Hepatocyte (in vitro differentiated cells and primary cell): ENCODE data around the genes C13orf42 and WDFY2.

- RAMPAGE, long total RNA: no peak
- RRBS: no CpG with 5 or more reads among the region's 5 CpGs
These were observed 388.0 kb downstream of the KCNRG start for GRCh38 chr13:50403083-50403790.

DNA sequence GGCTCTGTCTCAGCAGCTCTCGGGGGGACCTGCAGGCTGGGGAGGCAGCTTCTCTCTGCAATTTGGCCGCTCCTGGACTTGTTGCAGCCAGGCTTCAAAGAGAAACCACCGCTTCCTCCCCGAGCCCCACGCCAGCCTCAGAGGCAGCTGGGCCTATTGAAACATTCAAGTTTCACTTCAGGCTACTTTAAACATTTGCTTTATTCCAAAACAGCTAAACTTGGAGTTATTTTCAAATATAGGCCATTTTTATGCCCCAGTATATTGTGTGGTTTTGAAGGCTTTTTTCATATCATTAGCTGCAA lies 330.9 kb downstream of the DLEU7 start:
- RAMPAGE, long total RNA: no peak
- RRBS: no CpG with 5 or more reads among the region's 5 CpGs

- RAMPAGE, long total RNA: no peak
- RRBS: no CpG with 5 or more reads among the region's 10 CpGs
These were observed 324.6 kb downstream of the DLEU7 start for GRCh38 chr13:50518758-50519346.

- RAMPAGE, long total RNA: no peak
- RRBS: no CpG with 5 or more reads among the region's 3 CpGs
These were observed 17.5 kb upstream of the RNASEH2B start for GRCh38 chr13:50892080-50892575.

- RAMPAGE, long total RNA: no peak
- RRBS: no CpG with 5 or more reads among the region's 5 CpGs
These were observed 4.6 kb downstream of the RNASEH2B start for GRCh38 chr13:50914289-50914511.

DNA sequence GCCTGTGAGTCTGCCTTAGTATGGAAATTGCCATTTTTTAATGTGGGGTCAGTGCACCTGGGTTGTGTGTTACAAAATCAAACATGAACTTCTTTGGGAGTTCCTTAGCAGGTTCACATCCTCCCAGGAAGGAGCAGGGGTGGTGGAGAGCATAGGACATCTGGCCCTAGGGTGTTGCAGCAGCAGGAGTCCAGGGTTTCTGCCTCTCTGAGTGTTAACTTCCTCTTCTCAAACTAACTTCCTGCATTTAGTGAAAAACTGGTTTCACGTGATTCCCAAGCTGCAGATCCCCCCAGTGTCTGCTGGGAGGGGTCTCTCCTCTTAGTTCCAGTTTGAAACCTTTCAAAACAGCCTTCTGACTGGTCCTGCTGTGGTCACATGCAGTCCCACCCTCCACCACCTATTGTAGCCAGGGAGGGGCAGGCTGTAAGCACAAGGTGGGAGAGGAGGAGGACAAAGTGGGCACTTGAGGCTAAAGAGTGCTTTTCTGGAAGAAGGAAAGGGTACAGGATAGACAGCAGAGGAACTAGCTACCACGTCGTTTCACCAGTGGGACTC lies 7.2 kb downstream of the RNASEH2B start:
- RAMPAGE, long total RNA: no peak
- RRBS: no CpG with 5 or more reads among the region's 3 CpGs

GRCh38 chr13:50981905-50982371 lies 72.3 kb downstream of the RNASEH2B start:
- RAMPAGE, long total RNA: no peak
- RRBS: no CpG with 5 or more reads among the region's 22 CpGs

DNA sequence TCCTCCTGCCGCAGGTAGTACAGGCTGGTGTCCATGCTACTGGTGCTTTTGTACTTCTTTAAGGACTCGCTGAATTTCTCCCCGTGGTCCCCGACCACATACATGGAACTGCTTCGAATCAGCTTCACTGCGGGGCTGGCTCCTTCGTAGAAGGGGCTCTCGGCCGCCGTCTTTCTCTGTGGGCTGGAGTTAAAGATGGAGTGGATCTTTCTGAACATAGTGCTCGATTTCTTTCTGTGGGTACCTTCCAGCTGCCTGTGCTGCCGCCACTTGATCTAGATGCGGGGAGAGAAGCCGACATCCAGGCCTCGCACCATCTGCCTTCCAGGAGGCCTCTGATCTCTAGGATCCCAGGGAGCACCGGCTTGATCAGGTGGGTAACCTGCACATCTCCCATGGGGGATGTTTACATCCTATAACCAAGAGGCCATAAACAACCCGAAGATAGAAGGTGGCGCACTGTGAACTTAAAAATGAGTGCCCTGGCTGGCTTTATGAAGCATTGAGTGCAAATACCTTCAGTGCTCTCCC lies at the start of gene C13orf42:
TSS of gene C13orf42 (minus strand) at position 283 of the 531 bp plus-strand sequence.
- RAMPAGE, long total RNA: no peak
- RRBS: no CpG with 5 or more reads among the region's 18 CpGs

GRCh38 chr13:51169717-51170628 lies 52.2 kb upstream of the FAM124A start:
- RAMPAGE, long total RNA: no peak
- RRBS: no CpG with 5 or more reads among the region's 20 CpGs

DNA sequence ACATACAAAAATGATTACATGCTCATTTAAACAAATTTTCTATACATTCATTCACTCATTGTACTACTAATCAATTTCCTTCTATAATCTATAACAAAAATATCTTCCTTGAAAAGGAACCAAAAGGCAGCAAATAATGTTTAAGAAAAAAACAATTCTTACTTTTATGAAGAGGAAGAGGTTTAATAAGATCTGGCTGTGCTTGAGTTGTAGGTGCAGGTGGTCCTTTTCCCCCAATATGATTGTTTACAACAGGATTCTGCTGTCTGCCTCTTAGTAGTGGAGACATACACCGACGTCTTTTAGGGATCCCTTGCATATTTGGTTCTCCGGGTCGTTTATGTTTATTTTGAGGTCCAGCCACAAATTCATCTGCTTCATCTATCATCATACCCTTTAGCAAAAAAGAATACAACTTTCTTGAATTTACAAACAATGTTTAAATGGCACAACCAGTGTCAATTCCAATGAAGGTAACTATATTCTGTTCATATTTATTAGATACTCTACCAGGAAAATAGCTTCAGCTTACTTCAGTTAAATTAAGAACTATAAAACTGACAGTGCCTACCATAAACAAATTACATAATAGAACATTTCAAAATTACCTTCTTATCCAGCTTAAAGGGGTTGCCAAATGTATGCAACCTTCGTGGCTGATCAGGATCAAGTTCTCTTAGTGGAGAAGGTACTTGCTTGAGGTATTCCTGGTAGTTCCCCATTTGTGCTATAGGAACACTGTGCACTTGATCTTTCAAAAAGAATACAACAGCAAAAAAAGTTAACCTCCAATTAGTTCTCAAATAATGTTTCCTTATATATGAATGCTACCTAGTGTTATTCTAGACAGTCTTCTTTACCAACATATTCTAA lies 34.8 kb downstream of the SERPINE3 start:
- RAMPAGE, long total RNA: no peak
- RRBS: no CpG with 5 or more reads among the region's 5 CpGs

DNA sequence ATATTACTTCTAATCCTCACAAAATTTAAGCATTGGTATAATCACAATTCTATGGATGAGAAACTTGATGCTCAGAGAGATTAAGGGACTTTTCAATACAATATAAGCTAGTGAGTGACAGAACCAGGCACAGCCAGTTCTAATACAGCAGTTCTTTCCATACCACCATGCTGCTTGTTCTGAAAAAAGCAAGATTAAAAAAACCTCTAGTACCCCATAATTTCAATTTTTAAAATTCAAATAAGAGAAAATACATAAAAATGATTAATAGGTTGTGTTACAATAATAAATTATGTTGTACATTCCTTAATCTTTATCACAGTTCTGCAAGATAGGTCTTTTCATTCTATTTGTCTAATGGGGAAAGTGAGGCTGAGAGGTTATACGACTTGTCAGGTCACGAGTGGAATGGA lies 11.8 kb downstream of the INTS6 start:
- RAMPAGE, long total RNA: no peak
- RRBS: no CpG with 5 or more reads among the region's 2 CpGs

GRCh38 chr13:51460173-51461053 lies 7.6 kb upstream of the INTS6 start:
- RAMPAGE, long total RNA: no peak
- RRBS: no CpG with 5 or more reads among the region's 9 CpGs

GRCh38 chr13:51500684-51501321 lies 48.0 kb upstream of the INTS6 start:
- RAMPAGE, long total RNA: no peak
- RRBS: no CpG with 5 or more reads among the region's 2 CpGs

DNA sequence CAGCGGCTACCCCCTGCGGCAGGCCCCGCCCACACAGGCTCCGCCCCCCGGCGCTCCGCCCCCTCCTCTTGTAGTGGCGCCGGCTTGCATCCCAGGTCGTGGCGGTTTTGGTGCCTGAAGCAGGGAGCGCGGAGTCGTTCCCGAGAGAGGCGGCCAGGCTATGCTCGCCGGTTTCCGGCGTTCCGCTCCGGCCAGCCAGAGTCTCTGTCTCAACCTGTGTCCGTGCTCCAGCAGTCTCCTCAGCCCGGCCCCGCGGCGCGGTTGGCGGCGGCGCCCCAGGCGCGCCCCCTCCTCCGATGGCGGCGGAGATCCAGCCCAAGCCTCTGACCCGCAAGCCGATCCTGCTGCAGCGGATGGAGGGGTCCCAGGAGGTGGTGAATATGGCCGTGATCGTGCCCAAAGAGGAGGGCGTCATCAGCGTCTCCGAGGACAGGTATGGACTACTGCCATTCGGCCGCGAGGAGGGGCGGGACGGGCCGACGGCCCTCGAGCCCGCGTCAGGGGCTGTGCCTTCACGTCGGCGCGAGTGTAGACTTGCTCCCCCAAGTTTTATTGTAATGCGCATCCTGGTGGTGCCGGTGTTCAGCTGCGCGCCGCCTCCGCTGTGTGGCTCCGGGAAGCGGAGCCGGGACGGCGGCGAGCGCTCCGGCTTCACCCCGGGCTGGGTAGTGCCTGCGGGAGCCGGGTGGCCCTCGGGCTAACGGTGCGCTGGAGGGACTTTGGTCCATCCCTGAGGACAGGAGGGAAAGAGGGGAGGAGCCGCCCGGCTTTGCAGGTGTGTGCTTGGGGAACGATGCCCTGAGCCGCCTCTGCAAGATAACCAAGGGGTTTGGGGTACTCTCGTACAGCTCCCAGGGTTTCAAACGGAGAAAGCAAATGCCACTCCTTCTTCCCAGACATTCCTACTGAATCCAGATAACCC lies at the start of gene WDFY2:
TSS of gene WDFY2 (plus strand) at position 71 of the 922 bp plus-strand sequence.
- RAMPAGE, long total RNA: no peak
- RRBS: 2% methylated on average over 28 of the region's 84 CpGs

DNA sequence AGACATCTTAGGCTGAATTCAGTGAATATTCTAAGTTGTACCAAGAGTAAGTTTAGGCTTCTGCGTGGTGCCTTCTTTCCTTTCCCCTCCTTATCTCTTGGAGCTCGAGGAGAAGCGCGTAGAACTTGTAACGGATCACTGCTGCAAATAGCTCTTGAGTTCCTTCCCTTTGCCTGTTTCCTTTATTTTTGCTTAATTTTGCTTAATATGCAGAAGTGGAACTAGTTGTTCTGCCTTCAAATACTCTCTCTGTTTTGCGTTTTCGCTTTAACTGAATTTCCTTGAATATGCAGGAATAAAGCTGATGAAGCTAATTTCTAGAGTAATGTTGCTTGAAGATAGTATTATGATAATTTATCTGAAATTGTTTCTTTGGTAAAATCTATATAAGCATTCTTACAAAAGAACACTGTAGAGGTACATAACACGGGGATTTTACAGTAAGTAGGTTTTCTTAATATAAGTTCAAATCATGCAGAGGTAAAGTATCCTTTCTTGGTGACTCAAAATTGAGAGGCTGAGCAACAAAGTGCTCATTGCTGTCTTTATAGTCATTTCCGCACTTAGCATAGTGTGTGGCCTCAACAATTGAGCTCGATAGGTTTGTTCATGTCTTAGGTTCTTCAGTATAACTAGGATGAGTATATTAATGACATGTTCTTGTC lies 1.2 kb downstream of the WDFY2 start:
- RAMPAGE, long total RNA: no peak
- RRBS: no CpG with 5 or more reads among the region's 10 CpGs

DNA sequence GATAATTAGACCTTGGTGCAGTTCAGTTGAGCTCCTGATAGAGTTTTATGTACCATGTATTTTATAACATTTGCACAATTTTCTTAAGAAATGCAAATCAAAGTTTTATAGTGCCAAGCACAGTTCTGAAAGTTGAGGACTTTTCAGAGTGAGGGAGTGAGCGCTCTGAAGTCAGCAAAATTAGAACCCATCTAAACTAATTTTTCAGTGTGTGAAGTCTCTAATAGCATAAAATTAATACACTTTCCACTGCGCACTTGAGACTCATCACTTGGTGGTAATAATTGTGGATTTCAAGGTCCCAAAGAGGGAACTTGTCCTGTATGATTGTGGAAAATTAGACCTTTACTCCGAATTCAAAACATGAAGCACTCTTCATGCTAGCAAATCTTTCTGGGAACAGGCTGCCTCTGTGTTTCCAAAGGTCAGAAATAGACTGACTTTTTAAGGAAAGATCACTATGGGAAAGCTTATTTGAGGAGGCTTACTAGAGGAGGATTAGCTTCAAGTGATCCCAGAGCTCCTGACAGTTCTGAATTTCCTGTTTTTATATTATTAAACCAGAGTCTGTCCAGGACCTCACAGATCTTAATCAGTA lies 5.4 kb downstream of the WDFY2 start:
- RAMPAGE, long total RNA: no peak
- RRBS: no CpG with 5 or more reads among the region's 3 CpGs

- RAMPAGE, long total RNA: no peak
- RRBS: no CpG with 5 or more reads among the region's 5 CpGs
These were observed 51.7 kb downstream of the DHRS12 start for GRCh38 chr13:51752257-51752655.

- RAMPAGE, long total RNA: no peak
- RRBS: no CpG with 5 or more reads among the region's 6 CpGs
These were observed 31.3 kb downstream of the DHRS12 start for GRCh38 chr13:51772604-51773190.

DNA sequence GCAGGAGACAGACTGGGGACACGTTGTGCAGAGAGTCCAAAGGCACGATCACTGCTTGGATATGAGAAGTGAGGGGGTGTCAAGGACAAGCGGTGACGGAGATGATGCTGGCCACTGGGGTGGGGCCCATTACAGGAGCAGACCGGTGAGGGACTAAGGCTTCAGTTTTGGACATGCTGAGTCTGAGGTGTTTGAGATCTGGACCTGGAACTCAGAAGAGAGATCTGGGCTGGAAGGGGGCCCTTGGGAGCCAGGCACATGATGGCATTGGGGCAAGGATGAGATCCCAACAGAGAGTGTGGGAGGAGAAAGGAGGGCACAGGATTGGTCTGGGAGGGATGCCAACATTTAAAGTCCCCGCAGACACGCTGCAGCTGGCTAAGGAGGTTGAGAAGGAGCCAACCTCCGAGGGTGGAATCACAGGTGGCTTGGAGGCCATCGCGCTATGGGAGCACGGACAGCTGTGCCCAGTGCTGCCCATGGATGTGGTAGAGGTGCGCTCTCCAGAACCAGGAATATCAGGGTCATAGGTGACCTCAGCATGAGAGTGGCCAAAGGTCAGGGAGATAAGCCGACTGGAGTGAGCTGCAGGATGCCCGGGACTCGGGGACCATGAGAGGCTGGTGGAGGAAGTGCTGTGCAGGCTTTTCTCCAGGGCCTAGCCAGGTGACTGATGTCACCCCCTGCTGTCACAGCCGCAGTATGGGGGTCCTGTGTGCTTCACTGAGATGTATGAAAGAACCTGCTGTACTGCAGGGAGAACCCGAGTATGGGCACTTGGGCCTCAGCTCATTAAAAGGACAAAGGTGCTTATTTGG lies 21.8 kb downstream of the DHRS12 start:
- RAMPAGE, long total RNA: no peak
- RRBS: no CpG with 5 or more reads among the region's 17 CpGs

- RAMPAGE, long total RNA: no peak
- RRBS: no CpG with 5 or more reads among the region's 12 CpGs
These were observed 11.8 kb upstream of the DHRS12 start for GRCh38 chr13:51815757-51816173.